ENCODE results near the genes CD36 and ELAPOR2.

GRCh38 chr7:77009944-77010514, 22.1 kb downstream of the SPDYE17 start:
- RRBS: no CpG with 5 or more reads among the region's 13 CpGs

DNA sequence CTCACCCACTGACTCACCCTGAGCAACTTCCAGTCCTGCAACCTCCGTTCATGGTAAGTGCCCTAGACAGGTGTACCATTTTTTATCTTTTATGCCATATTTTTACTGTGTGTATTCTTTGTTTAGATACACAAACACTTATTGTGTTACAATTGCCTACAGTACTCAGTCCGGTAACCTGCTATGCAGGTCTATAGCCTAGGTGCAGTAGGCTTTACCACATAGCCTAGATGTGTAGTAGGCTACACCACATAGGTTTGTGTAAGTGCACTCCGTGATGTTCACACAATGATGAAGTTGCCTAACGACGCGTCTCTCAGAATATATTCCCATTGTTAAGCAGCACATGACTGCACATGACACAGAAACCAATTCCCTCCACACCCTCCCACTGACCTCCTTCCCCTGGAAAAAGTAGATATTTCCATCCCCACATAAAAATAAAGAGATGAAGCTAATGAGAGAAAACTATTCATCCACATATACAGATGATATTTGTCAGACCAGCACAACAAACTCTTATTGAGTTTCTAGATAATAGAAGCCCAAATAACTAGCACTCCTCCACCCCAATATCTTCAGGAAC, 44.9 kb upstream of the FGL2 start:
- RRBS: no CpG with 5 or more reads among the region's 6 CpGs

GRCh38 chr7:77287285-77287665, 87.7 kb upstream of the FGL2 start:
- RRBS: no CpG with 5 or more reads among the region's 1 CpG

GRCh38 chr7:77306092-77307020, 106.7 kb upstream of the FGL2 start:
- RRBS: no CpG with 5 or more reads among the region's 17 CpGs

DNA sequence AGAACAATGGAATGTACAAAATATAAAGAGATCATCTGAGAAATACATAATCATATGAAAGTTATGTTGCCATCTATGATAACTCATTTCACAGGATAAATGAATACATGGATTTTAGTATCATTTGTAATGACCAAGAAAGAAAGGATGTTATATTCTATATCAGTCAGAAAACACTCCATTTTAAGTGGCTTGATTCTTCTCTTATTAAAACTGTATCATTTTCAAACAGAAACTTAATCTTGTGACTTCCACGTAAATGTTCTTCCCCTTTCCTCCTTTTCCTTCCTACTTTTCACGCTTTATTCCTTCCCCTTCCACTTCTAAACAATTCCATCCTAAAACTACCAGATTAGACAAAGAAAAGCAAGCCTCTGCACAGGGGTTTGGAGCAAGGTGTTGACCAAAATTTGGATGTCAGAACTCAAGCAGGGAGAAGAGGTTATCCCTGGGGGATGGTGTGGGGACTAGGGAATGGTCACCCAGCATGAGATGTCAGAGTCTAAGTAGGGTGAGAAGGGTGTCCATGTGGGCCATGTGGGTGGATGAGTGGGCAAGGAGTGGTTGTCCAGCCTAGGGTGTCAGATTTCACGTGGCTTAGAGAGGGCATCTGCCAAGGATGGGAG, 4.9 kb upstream of the GSAP start:
- RRBS: no CpG with 5 or more reads among the region's 3 CpGs

DNA sequence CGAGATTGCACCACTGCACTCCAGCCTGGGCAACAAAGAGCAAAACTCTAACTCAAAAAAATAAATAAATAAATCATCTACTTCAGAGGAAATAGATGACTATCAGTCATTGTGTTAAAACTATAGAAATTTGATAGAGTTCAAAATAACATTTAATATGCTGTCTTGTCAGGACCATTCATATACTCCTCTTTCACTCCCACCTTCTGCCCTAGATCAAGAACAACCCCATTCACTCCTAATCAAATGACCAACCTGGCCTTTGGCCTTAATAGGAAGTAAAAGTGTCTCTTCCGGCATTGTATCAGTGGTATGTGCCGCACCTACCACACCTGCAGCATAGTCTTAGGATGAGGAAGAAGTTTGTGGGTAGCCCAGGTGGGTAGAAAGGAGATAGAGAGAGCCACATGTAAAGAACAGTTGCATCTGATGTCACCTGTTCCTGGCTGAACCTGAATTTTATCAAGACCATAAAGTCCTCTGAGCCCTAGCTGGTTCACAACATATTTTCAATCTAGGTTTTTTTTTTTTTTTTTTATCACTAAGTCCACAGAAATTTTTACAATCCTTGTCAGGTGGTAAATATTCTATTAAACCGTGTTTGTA, 55.6 kb upstream of the PTPN12 start:
- RRBS: no CpG with 5 or more reads among the region's 4 CpGs

GRCh38 chr7:77538177-77539139, 1.4 kb downstream of the PTPN12 start:
- RRBS: no CpG with 5 or more reads among the region's 34 CpGs

GRCh38 chr7:77547104-77547849, 10.2 kb downstream of the PTPN12 start:
- RRBS: no CpG with 5 or more reads among the region's 2 CpGs

GRCh38 chr7:80638031-80639029, at the start of gene CD36:
Gene CD36, plus strand, starts transcription at chr7:80638642.
- RRBS: no CpG with 5 or more reads among the region's 6 CpGs

GRCh38 chr7:80758330-80758569, 119.8 kb downstream of the CD36 start:
- RRBS: no CpG with 5 or more reads among the region's 5 CpGs

DNA sequence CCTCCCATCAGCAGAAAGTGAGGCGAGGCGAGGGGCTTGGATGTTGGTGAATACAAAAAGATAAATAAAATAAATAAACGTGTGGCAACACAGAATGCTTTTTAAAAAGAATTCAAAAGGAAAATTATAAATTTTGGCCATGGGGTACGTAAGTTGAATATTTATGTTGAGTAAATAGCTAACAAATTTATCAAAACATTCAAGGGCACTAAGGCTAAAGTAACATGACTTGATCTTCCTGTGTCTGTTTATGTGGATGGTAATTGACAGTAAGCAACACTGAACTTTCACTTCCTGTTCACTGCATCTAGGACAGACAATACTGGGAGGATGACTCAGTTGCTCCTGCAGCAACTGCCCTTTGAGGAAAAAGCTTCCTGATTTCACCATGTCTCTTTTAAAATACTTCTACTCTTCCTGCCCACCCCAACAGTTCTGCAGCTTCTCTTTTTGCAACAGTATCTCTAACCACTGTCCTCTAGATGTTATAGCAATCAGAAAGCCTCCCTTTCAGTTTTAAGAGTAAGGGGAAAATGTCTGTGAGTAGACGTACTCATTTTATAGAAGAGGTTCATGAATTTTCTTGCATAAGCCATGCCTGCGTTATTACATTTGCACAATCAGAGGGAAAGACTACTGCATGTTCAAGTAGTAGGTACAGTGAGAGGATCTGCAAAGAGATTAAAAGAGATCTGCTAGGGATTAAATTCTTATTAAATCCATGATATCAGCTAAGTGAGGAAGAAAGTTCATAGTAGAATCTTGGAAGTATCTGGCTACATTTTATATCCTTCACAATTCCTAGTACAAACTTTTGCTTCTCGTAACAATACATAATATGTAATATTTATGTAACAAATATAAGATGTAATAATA, 76.6 kb upstream of the HGF start:
- RRBS: no CpG with 5 or more reads among the region's 7 CpGs

DNA sequence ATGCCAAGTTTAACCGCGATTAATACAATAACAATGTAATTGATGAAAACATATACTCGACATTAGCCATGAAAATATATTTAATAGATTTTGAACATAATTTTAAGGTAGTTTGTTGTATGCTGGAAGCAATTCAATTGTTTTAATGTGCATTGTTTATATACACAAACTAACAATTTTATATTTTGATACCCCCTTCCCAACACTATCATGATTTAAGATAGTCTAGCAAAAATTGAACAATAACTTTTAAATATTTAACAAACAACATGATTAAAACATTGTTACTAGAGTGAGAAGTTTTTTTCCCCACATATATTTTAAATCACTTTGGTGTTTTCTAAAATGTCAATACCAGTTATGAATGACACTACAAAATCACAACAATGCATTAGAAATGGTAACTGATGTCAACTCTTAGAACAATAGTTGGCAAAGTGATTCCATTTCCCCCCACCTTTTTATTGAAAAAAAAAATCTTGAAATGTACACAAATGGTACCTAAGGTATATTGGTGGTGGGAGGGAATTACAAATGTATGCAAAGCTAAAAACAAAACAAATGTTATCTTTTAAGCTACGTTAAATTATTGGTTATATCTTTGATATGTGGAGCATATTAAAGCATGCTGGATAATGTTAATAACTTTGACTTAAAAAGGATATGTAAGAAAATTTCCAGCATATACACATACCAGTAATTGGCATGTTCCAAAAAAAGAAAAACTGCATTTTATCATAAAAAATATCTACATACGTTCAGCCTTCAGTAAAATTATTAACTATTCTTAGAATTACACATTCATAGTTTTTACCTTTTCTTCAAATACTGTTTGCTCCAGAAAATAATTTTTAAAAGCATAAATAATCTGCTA, 178.4 kb upstream of the HGF start:
- RRBS: no CpG with 5 or more reads among the region's 5 CpGs

- RRBS: no CpG with 5 or more reads among the region's 8 CpGs
Measured at GRCh38 chr7:82950786-82951271, 211.9 kb downstream of the PCLO start.

DNA sequence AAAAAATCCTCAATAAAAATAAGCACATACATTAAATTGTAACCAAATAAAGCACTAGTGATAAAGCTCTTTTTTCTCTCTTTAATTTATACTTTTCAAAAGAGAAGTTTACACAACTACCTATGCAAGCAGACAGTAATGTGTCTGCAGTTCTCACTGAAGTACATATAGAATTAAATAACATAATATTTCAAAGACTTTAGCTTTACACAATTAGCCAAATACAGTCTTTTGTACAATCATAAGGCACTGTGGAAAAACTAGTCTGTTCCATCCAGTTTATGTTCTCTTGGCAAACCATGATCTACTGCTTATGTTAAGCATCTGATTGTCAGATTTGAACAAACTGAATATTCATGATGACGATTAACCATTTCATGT, 923 bp downstream of the SEMA3A start:
- RRBS: no CpG with 5 or more reads among the region's 1 CpG

DNA sequence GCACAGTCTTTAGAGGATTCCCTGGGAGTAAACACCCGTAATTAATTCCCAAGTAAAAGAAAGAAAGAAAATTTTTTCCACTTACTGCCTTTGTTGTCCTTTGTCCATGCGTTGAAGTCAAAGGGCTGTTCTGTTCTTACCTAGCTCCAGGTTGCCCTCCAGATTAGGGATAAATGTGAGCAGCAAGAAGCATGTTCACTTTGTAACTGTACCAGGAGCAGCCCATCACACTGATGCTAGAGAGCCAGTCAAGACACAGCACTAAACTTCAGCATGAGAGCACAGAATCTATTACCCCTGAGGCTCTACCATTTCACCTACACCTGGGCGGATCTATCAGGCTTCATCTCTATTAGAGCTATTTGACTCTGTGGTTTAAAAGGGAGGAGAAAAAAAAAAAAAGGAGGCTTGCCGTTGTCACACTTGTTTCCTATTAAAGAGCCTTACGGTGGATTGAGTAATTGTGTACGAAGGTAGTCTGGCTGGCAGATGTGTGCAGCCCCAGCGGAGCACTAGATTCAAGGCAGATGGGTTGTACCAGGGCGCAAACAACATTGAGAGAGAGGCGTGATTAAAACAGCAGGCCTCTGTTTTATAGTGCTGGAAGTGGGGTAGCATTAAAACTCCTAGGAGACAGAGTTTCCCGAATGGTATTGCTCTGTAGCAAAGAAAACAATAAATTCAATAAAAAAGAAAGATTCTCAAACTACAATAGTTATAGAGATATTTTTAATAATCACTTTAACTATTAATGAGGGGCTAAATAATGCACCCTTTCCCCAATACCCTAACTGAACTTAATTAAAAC, 298.0 kb upstream of the SEMA3A start:
- RRBS: no CpG with 5 or more reads among the region's 10 CpGs

- RRBS: no CpG with 5 or more reads among the region's 2 CpGs
Measured at GRCh38 chr7:86880122-86880632, 179.3 kb downstream of the ELAPOR2 start.

DNA sequence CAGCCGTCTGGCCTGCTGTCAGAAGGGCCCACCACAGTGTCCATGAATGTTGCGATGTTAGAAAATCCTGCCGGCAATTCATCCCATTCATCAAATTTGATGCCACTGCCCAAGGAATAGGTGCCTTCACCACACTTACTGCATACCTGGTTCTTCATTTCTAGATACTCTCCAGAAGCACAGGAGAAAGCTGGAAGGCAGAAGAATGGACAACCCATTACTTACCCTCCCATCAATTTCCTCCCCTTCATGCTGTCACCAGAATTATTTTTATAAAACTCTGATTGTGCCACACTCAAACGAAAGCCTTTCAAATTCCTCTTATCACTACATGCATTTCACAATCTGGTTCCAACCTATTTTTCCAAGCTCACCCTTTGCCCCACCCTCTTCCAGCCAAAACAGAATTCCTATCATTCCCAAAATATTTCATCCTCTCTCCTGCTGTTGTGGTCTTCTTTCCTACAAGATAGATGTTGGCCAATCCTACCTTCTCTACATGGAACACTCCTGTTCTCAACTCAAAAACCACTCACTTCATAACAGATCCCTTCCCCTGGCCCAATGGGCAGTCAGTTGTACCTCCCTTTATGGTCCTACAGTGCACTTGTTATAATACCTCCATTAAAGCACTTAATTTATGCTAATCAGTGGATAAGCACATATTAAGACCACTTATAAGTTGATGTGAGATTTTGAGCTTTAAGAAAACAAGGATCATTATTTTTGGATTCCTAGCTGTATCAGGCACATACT, 111.5 kb downstream of the ELAPOR2 start:
- RRBS: no CpG with 5 or more reads among the region's 4 CpGs

DNA sequence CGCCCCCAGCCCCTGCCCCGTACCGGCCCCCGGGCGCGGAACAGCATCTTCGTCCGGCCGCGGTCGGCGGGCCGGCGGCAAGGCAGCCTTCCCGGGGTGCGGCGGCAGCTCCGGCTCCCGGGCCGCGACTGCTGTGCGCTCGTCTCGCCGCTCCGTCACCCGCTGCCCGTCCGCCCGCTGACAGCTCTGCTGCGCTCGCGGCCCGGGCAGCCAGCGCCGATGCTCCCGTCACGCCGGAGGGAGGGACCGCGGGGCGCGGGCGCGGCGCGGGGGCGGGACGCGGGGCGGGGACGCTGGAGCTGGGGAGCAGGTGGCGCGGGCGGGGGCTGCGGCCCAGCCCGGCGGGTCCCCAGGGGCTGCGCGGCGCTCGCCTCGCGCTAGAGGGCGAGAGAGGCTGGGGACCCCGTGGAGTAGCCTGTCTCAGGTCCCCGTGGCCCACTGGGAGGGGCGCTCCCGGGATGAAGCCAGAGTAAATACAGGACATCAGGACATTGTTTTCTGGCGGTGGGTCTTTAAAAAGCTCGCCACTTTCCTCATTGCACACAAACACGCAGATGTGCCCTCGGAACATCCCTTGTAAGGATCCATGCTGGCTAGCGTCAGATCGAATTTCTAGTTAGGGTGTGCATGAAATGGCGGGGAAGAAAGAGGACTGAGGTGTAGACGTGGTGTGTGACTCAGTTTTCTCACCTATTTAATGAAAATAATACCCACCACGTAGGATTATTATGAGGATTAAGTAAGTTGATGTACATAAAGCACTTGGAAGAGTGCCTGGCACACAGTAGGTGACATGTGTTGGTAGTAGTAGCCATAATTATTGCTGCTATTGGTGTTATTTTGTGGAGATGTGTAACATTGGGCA, at the start of gene ELAPOR2:
ELAPOR2 (minus strand) TSS at position 188 of the 865 bp plus-strand sequence.
- RRBS: 2% methylated on average over 27 of the region's 78 CpGs

DNA sequence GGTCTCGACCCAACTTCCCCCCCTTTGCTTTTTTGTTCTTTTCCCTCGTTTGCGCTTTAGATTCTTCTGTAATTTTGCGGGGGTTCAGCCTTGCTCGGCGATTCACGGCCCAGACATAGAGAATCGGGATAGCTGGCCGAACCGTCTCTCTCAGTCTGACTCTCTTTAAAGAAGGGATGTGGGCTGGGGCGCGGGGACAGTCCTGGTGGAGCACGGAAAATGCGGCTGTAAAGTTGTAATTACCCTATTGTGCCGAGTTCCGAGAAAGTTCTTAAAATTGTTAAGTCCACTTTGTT, 768 bp downstream of the DMTF1 start:
- RRBS: no CpG with 5 or more reads among the region's 16 CpGs

Measured in pericardium (tissue), 1 donor.